ENCODE results near the genes STIP1, PPP1R14B, SLC22A12 and NRXN2.

- PRO-cap: unidirectional peak, plus-strand start at chr11:64186178
- RRBS, 2 experiments: 1 to 2% methylated on average over 36 of the region's 51 CpGs
These were observed at the start of gene STIP1 for GRCh38 chr11:64185926-64186449. STIP1 (plus strand) TSS chr11:64186171.

- PRO-cap: no peak
- RRBS, 2 experiments: no CpG with 5 or more reads among the region's 31 CpGs
These were observed 2.3 kb upstream of the FERMT3 start for GRCh38 chr11:64203870-64205069.

DNA sequence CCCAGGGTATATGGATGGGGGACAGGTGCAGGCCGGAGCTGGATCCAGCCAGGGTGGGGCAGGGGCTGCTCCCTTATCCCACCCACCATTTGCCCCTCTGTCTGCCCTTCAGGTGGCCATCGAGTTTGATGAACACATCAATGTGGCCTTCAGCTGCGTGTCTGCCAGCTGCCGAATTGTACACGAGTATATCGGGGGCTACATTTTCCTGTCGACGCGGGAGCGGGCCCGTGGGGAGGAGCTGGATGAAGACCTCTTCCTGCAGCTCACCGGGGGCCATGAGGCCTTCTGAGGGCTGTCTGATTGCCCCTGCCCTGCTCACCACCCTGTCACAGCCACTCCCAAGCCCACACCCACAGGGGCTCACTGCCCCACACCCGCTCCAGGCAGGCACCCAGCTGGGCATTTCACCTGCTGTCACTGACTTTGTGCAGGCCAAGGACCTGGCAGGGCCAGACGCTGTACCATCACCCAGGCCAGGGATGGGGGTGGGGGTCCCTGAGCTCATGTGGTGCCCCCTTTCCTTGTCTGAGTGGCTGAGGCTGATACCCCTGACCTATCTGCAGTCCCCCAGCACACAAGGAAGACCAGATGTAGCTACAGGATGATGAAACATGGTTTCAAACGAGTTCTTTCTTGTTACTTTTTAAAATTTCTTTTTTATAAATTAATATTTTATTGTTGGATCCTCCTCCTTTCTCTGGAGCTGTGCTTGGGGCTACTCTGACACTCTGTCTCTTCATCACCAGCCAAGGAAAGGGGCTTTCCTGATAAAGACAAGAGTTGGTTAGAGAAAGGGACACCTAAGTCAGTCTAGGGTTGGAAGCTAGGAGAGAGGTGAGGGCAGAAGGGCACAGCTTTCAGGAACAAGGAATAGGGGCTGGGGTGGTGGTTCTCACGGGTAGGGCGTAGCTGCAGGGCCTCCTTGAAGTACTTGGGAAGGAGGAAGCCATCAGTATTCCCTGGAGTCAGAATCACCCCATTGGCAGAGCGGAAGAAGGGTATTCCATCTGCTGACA lies 2.5 kb downstream of the TRPT1 start:
- PRO-cap: no peak
- RRBS, 2 experiments: 60 to 80% methylated on average over 1 of the region's 18 CpGs

- PRO-cap: no peak
- RRBS, 2 experiments: 2 to 3% methylated on average over 3 of the region's 104 CpGs
These were observed at the start of gene PPP1R14B for GRCh38 chr11:64246144-64247185. PPP1R14B (minus strand) TSS chr11:64246943.

DNA sequence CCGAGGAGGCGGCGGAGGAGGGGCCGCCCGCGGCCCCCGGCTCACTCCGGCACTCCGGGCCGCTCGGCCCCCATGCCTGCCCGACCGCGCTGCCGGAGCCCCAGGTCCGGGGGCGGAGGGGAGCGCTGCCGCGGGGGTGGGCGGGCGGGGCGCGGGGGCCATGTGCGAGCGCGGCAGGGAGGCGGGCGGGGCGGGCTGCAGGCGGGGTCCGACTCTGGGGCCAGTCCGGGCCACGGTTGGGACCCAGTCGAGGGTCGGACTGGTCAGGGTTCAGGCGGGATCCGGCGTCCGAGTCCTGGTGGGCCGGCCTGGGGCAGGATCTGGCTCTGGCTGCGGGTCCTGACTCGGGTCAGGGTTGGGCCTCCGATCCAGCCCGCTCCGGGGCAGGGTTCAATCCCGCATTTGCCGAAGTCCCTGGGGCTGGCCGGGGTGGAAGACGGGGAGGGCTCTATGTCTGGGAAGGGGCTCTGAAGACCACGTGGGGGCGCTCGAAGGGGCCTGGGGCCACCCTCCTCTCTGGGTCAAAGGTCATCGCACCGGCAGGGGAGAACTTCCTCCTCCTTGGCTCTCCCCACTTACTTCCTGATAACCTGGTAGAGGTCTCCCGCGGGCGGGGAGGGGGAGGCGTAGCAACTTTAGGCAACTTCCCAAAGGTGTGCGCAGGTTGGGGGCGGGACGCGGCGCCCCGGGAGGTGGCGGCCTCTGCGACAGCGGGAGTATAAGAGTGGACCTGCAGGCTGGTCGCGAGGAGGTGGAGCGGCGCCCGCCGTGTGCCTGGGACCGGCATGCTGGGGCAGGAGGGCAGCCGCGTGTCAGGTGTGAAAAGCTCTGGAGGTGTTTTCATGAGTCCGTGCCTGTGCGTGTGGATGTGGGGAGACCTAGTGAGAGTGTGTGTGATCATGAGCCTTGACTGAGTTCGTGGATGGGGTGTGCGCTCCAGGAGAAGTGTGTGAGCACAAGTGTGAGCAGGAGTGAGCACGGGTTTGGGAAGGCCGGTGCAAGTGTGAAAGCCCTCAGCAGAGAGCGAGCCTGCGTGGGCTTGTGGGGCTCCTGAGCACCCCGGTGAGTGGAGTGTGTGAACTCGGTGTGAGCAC lies 656 bp downstream of the ESRRA start:
- PRO-cap: unidirectional peak, plus-strand start at position 749 of the sequence
- RRBS, 2 experiments: 5 to 7% methylated on average over 27 to 38 of the region's 87 CpGs

DNA sequence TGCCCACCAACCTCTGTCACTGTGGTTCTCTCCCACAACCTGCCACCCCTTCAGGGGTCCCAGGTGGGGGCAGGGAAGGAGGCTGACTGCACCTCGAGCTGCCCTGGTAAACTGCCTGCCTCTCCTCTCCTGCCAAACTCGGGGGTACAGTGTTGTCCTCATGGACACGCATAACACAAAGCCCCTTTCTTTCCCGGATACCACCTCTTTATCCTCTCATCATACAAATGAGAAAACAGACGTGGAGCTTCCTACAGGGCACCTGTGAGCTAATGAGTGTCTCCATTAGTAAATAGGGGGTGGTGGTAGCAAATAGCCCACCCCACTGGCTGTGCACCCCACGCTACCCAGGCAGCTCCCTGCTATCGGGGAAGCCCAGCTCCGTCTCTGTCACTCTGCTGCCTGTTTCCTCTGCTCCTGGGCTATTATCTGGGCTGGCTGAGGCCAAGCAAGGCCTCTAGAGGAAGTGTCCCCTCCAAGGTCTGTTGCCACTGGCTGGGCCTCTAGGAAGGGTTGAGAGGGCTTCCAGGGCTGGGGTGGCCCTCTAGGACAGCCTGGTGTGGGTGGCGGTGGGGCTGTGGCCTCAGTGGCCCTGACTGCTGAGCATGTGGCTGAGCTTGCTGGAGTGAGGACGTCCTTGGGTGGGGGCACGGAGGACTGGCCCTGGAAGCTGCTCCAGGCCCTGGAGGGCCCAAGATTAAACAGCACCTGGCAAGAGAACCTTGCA lies 5.9 kb downstream of the PRDX5 start:
- PRO-cap: no peak
- RRBS, 2 experiments: no CpG with 5 or more reads among the region's 11 CpGs

DNA sequence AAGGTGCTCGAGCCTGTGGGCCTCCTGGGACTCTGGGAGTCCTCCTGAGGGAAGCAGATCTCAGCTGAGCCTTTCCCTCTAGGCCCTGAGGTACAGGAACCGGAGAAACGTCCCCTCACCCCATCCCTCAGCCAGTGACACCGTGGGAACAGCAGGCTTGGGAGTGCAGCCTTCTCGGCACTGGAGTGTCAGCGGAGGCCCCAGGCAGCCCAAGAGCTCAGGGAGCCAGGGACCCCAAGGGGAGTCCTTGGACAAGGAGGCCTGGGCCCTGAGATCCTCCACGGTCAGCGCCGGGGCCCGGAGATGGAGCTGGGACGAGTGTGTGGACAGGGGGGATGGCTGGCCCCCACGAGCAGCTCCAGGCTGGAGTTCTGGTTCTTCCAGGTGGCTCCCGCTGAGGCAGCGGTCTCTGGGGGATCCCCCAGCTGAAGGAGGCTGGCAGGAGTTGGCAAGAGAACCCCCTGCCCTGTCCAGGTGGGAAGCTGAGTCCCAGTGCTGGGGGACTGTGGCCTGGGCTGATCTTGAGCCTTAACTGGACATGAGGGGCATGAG lies 1.9 kb upstream of the RPS6KA4 start:
- PRO-cap: no peak
- RRBS, 2 experiments: no CpG with 5 or more reads among the region's 14 CpGs

GRCh38 chr11:64359788-64360208 lies 836 bp downstream of the RPS6KA4 start:
- PRO-cap: no peak
- RRBS, 2 experiments: no CpG with 5 or more reads among the region's 16 CpGs

- PRO-cap: no peak
- RRBS, 2 experiments: no CpG with 5 or more reads among the region's 12 CpGs
These were observed at the start of gene SLC22A12 for GRCh38 chr11:64591030-64591375. SLC22A12 (plus strand) TSS chr11:64591220.

DNA sequence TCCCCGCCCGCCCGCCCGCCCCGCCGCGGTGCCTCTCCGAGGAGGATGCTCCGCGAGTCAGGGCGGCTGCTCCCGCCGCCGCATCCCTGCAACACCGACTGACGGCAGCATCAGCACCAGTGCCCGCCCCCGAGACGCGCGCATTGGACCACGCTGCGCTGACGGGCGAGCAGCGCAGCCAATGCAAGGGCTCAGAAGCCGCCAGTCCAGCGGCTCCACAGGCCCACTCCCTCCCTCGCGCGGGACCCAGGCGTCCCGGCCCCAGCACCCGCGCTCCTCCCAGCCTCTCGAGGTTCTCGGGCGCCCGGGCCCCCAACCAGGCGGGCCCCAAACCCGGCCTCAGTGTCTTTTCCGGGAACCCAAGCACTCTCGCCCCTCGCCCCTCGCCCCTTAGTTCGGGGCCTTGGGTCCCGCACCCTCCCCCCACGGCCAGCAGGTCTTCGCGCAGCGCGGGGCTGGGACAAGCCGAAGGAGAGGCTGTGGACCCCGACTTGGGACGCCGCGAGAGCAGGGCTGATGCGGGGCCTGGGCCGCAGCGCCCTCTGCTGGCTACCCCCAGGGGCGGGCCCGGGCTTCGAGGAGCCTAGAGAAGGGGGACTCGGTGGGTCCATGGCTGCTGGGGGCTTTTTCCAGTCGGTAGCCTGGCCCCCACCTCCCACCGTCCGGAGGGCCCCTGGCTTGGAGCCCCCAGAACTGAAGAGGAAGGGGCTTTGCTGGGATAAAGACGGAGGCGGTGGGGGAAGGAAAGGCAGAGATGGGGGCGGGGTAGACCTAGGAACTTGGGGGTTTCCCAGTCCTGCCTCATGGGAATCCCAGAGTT lies at the start of gene NRXN2:
NRXN2 (minus strand) TSS at position 100 of the 820 bp plus-strand sequence.
- PRO-cap: unidirectional peak, minus-strand start at position 518 of the sequence
- RRBS, 2 experiments: 3% methylated on average over 13 of the region's 70 CpGs

DNA sequence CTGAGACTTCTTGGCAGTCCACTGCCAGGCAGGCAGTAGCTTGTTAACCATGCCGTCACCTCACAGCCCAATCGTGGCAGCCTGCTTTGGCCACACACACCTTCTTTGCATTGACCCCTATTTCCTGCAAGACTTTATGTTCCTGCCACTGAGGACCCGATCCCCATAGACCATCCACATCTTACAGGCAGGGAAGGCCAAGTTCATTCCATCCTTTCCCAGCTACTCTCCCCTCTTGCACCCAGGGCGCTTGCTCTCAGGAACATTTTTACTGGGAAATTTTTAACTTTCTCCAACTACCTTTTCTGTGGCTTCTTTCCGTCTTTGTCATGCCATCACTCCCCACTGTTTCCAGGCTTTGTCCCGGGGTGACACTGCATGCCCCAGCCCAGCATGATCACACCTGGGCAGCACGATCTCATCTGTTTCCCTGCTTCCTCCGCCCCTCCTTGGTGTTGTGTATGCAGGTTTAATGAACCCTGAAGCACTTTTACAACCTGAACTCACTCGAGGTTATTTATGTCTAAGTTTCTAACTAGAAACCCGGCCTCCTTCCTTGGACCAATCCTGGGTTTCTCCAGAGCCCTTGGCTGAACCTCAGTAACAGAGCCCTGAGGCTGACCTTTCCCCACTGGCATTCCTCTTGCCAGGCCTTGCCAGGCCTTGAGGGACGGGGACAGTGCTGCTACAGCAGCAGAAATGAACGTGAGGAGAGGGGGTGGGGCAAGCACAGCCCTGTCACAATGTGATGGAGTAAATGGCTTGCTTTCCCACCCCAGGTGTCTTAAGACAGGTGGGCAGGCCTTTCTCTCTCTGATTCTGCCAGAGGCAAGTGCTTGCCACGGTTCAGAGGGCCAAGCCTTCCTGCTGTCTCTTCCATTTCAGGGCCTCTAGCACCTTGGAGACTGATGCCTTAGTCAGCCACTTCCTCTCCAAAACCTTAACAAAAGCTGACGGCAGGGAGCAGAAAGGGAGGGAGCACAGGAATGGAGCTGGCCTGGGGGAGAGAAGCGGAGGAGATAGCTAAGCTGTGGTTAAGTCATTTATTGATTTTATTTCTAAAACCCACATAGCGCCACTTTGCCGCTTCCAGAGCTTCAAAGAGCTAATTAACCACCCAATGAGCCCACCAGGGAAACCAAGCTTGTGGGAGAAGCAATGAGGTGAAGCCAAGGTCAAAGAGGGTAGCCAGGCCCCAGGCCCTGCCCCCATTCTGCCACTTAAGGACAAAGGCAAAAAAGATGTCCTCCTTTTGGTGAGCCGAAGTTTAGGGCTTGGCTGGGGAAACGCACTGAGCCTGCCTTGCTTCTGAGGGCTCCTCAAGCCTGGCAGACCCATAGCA lies 3.1 kb upstream of the PYGM start:
- PRO-cap: no peak
- RRBS, 2 experiments: no CpG with 5 or more reads among the region's 19 CpGs

- PRO-cap: no peak
- RRBS, 2 experiments: no CpG with 5 or more reads among the region's 5 CpGs
These were observed 7.5 kb upstream of the PYGM start for GRCh38 chr11:64767295-64767720.

DNA sequence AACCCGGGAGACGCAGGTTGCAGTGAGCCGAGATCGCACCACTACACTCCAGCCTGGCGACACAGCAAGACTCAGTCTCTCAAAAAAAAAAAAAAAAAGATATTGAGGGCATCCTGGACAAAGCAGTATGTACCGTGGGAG lies 3.6 kb downstream of the SF1 start:
- PRO-cap: no peak
- RRBS, 2 experiments: no CpG with 5 or more reads among the region's 6 CpGs

- PRO-cap: no peak
- RRBS, 2 experiments: 1 to 2% methylated on average over 3 to 9 of the region's 51 CpGs
These were observed 713 bp downstream of the MEN1 start for GRCh38 chr11:64809406-64810270.

DNA sequence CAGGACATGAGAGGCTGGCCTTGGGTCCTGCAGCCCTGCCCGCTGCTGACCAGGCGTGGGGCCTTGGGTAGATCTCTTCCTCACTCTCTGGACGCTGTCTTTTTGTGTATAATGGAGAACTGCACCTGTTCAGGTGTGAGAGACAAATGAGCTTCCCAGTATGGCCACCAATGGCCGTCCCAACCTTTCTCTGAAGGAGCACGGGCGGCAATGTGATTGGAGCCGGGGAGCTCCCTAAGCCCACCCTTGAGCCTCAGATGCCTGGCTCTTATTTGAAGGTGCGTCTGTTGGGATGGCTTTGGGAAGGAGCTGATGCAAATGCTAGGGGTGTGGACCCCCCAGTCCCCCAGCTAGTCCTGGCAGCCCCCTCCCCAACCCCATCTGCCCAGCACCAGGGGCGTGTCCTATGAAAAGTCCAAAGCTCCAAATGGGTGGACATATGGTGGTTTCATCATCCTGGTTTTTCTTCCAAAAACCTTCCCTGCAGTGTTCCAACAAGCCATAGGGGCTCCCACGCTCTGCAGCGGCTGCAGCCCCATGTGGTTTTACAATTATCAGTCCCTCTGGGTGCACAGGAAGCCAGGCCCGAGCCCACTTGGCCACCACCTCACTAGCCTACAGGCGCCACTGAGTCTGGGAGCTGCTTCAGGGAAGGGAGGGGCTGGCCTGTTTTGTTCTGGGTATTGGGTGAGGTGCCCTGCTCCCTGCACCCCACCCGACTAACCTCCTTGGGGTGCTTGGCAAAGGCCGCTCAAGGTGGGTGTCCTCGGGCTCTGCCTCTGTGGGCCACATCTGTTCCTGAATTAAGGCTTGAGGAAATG lies 5.0 kb upstream of the CDC42BPG start:
- PRO-cap: no peak
- RRBS, 2 experiments: no CpG with 5 or more reads among the region's 16 CpGs

- PRO-cap: no peak
- RRBS, 2 experiments: 89 to 93% methylated on average over 3 to 5 of the region's 33 CpGs
These were observed 10.5 kb downstream of the EHD1 start for GRCh38 chr11:64867646-64868520.

- PRO-cap: no peak
- RRBS, 2 experiments: 3 to 10% methylated on average over 1 of the region's 10 CpGs
These were observed 742 bp downstream of the PPP2R5B start for GRCh38 chr11:64925174-64925687.

DNA sequence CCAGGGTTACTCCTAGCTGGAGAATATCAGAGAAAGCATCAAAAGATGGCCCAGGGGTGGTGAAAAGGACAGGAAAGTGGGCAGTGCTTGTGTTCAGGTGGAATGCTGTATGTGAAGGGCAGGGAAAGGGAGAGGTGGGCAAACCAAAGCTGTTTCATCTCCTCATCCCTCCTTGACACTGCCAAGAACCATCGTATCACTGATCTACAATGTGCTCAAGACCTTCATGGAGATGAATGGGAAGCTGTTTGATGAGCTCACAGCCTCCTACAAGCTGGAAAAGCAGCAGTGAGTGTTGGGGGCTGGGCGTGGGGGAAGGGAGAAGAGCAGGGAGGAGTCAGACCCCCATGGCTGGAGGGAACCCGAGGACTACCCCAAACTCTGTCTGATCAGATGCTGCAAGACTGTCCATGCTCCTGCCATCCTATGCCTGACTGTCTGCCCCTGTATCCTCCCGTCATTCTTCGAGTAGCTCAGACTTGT lies 2.7 kb downstream of the GPHA2 start:
- PRO-cap: no peak
- RRBS, 2 experiments: no CpG with 5 or more reads among the region's 5 CpGs

- PRO-cap: no peak
- RRBS, 2 experiments: no CpG with 5 or more reads among the region's 12 CpGs
These were observed 2.1 kb downstream of the GPHA2 start for GRCh38 chr11:64933470-64934137.

DNA sequence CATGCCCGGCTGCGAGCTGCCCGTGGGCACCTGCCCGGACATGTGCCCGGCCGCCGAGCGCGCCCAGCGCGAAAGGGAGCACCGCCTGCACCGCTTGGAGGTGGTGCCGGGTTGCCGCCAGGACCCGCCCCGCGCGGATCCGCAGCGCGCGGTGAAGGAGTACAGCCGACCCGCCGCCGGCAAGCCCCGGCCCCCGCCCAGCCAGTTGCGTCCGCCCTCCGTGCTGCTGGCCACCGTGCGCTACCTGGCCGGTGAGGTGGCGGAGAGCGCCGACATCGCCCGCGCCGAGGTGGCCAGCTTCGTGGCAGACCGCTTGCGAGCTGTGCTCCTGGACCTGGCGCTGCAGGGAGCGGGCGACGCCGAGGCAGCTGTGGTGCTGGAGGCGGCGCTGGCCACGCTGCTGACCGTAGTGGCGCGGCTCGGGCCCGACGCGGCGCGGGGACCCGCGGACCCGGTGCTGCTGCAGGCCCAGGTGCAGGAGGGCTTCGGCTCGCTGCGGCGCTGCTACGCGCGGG lies 339 bp downstream of the SAC3D1 start:
- PRO-cap: unidirectional peak, plus-strand start at position 204 of the sequence
- RRBS, 2 experiments: 1 to 3% methylated on average over 40 of the region's 72 CpGs